Measurements from ENCODE around the gene TPMT.

- RRBS: no CpG with 5 or more reads among the region's 8 CpGs
Measured at GRCh38 chr6:16332100-16332445, 93.7 kb downstream of the GMPR start.

GRCh38 chr6:16337075-16338076, 99.0 kb downstream of the GMPR start:
- RRBS: 2% methylated on average over 5 of the region's 16 CpGs

GRCh38 chr6:16477647-16478189, 239.3 kb downstream of the GMPR start:
- RRBS: no CpG with 5 or more reads among the region's 11 CpGs

DNA sequence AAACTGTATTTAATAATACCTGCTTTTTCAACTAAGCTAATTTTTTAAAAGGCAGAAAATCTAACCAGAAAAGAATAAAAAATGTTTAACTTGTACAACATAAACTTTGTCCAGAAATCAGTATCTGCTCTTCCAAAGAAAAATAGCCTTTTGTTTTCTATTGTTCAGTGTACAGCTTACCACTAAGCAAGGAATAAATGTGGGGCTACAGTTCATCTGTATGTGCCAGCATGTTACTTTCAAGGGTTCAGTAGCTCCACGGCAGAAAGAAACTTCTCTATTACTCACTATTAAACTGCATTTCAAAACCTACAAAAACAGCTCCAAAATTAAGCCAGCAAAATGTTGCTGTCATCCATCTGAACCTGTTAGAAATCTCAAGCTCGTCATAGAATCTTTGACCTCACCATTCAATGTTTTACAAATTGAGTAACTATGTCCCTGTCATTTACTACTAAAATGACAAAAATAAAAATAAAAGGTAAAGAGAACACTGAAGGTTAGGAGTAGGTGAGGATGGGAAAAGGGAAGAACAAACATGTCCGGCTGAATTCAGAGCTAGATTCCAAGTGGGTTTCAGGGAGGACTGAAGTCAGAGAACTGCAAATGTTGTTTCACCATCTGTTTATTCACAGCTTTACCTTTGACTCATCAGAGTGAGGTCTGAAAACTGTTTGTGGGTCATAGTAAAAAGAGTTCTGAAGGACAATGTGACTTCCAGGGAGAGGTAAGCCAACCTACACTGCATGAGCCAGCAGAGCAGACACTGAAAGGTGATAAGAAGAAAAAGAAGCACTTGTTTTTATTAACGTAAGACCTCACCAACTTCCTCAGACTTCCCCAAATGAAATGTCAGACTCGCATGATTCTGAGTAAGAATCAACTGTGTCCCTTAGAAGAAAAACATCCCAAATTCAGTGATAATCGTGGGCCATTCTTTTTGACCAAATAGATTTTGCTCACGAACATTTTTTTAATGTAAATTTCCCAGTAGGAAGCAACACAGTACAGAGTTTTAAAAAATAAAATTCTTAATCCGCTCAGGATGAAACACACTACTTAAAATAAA, 62.0 kb downstream of the ATXN1 start:
- RRBS: no CpG with 5 or more reads among the region's 8 CpGs

- RRBS: no CpG with 5 or more reads among the region's 4 CpGs
Measured at GRCh38 chr6:16723909-16724318, 37.3 kb downstream of the ATXN1 start.

DNA sequence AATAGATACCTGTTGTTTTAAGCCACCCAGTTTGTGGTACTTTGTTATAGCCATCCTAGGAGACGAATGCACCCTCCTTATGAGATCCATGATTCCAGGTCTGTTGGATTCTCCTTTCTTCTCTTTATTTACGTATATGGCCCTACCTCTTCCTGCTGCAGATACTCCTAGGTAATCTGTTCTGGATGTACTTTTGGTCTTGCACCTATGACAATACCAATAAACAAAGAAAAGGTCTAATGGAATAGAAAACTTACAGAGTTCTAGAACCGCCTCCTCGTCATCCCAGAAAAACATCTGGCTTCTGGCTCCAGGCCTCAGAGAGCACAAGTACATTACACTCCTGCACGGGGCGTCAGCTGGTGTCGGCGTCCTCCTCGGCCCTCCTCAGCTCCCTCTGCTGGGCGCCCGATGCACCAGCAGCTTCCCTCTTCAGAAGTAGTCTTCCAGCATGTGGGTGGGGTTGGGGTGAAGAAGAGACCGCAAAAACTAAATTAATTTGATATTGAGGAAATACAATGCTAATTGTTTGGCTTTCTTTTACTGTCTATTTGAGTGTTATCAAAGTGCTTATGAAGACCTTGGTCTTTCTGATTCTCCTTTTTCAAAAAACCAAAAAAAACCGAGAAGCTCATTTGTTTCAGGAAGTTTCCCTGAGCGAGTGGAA, 9.6 kb upstream of the ATXN1 start:
- RRBS: no CpG with 5 or more reads among the region's 14 CpGs

DNA sequence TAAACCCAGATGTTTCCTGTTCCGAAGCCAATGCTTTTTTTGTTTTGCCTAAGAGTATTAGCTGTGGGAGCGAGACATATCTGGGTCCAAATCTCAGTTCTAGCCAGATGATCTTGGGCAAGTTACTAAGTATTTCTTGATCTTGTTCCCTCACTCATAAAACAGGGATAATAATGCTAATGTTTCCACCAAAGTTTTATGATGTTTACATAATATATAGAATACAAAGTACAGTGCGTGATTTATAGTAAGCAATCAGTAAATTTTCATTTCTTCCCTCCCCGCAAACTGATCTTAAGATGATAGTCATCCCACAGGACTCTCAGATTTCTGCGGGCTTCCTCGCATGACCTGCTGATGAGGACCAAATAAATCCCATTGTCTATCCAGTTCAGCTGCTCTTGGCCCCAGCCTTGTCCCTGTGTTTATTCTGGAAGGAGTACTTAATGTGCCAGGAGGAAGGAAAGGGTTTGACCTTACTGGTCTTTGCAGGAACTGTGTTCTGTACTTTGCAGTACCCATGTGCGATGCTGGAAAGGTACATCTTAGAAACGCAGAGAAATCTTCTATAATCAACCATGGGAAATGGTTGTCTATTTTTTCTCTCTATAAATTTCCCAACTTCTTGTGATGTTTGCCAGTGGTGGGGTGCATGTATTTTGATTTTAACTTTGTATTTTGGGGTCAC, 98.4 kb downstream of the CAP2 start:
- RRBS: no CpG with 5 or more reads among the region's 8 CpGs

DNA sequence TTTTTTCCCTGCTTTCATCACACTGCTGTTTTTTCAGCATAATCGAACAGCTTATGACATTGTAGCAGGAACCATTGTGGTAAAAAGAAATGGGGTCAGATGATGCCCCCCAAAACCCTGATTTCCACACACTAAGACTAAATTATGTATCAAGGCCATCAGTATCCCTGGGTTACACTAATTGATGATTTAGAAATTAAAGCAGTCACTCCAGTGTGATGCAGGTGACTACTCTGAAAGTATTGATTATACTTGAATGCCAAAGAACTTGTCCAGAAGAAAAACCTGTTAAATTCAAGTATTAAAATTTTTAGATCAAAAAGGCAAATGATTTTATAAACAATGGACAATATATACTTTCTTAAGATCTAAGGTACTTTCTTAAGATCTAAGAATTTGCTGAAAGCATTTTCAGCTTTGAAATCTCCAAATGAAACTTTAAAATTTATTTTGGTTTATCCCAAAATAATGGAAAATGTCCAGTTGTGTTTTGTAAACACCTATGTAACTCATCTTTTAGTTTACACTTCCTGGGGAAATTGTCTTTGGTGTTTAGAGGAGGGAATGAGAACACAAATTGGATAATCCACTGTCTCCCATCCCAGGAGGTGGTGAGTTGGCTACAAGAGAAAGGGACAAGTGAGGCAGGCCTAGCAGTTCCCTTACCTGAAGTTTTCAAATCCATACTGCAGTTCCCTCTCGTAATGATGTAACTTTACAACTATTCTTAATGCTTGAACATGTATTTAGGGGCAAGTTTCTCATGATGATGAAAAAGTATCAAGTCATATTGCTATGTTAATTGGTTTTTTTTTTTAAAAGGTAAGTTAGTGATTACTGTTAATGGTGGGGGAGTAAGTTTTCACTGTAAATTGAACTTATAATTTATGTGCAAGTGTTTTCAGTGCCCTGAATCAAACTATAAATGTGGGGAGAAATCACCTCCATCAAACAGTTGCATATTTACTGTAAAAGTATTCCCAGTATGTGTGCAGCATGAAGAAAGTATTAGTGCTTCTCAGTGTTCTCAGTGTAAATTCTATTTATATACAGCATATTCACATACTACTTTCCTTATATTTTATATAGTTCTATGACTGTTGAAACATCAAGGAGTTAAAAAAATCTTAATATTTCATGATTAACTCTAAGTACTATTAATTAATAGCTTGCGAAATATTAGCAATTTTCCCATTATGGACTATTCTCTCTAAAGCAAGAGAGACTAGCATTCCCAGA, 8.6 kb downstream of the FAM8A1 start:
- RRBS: no CpG with 5 or more reads among the region's 3 CpGs

DNA sequence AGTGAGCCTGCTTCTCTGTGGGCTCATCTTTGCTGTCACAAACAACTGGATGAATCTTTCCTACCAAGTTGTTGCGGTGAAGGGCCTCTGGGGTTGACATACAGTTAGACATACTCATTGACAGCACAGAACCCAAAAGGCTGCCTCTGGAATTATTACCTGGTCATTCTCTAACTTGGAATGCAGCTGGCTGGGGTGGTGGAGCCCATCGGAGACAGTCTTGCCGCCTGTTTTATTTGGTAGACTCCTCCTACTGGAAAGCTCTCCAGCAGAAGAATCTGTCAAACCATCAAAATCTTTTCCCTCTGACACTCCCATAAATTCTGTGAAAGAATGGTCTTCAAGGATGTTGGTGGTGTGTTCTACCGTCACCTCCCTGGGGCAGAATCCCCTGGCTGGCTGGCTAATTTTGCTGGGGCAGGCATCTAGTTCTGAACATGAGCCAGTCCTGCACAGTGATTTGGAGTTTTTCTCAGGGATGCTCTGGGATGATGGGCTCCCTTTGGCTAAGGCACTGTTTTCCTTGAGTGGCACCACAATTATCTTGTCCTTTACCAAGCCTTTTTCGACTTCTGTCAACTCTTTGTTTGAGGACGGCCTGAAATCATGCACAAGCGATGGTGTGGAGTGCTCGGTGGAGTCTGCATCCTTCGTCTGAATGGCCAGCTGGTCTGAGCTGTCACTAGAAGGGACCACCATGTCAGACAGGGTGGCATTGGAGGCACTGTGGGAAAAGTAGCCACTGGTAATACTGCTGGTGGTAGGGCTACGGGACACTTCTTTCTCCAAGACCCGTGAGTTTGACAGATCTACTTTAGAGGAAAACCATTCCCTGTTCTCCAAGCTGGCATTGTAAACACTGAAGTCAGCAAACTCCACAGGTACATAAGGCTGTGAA, 57.5 kb upstream of the NUP153 start:
- RRBS: no CpG with 5 or more reads among the region's 11 CpGs

DNA sequence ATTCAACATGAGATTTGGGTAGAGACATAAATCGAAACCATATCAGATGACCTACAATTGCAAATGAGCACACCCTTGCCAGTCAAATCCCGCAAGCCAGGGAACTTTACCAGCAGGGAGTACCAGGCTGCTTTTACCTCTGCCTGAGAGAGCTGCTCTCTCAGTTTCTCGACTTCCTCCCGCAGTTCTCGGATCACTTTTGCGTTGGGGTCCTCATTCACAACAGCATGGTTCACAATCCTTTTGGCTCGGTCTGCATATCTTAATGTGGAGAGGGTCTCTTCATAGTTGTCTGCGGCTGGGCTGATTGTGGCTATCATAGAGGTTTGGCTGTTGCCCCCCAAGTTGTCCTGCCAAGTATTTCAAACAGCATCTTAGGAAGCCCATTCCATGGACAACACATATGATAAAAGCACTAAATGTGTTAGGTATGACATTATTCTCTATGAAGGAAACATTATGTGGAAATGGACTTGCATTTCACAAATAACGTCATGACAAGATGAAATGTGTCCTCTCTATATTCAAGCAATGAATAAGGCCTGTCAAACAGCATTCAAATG, 130.1 kb upstream of the NUP153 start:
- RRBS: no CpG with 5 or more reads among the region's 9 CpGs

DNA sequence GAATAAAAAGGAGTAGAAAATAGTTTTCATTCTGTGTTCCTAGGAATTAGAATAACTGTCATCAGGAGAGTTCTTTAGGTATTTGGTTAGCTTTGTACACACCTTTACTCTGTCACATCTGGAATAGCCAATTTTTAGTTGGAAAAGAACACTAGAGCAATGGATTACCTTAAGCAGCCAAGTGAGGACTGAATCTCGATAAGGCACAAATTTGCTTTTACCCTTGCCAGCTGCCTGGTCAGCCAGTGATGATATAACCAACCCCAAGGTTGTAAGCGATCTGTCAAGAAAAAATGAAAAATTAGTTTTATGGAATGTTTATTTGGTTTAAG, 130.5 kb upstream of the NUP153 start:
- RRBS: no CpG with 5 or more reads among the region's 2 CpGs

GRCh38 chr6:17855363-17856346, 131.8 kb downstream of the KIF13A start:
- RRBS: no CpG with 5 or more reads among the region's 6 CpGs

- RRBS: 1% methylated on average over 17 of the region's 35 CpGs
Measured at GRCh38 chr6:17987997-17988500, 614 bp upstream of the KIF13A start.

DNA sequence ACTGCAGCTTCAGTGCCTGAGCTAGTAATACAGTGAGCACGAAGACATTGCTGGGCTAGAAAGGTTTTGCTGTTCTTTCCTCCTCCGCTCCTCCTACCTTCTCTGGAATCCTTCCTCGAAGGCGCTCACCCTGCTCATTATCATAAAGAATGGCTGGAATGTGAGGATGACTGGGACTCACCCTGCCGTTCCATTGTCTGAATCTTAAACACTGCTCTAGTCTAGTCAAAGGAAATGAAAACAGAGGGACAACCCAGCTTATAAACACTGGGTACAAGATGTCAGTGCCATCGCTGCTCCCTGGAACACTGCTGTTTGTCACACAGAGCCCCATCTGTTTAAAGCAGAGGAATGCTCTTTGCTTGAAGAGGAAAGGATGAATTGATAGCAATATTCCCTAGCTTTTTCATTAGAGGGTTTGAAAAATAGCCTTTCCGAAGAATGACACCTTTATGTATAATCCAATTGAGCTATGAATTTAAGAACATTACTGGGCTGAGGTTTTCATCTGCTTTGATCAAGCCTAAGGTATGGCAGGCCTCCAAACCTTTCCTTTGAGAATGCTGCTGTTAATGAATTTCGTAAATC, 35.6 kb upstream of the KIF13A start:
- RRBS: no CpG with 5 or more reads among the region's 8 CpGs

GRCh38 chr6:18154775-18155231, at the start of gene TPMT:
Gene TPMT (minus strand): TSS chr6:18155077.
- RRBS: no CpG with 5 or more reads among the region's 41 CpGs

GRCh38 chr6:18207099-18207816, 52.0 kb downstream of the KDM1B start:
- RRBS: no CpG with 5 or more reads among the region's 11 CpGs

- RRBS: no CpG with 5 or more reads among the region's 2 CpGs
Measured at GRCh38 chr6:18397428-18397983, 10.4 kb downstream of the RNF144B start.

GRCh38 chr6:18415346-18415545, 28.1 kb downstream of the RNF144B start:
- RRBS: no CpG with 5 or more reads among the region's 6 CpGs

GRCh38 chr6:18503490-18504438, 116.6 kb downstream of the RNF144B start:
- RRBS: no CpG with 5 or more reads among the region's 12 CpGs